ENCODE data around the gene MAP2K1.

- PRO-cap = bidirectional peak, plus-strand start at chr15:65832929, minus-strand start at chr15:65832570
- RRBS = no CpG with 5 or more reads among the region's 8 CpGs
Observed at GRCh38 chr15:65832491-65833479, 36.5 kb upstream of the RAB11A start.

- PRO-cap = bidirectional peak, plus-strand start at chr15:65871193, minus-strand start at chr15:65871027
- RRBS = no CpG with 5 or more reads among the region's 2 CpGs
Observed at GRCh38 chr15:65870875-65871366, 1.6 kb downstream of the RAB11A start.

GRCh38 chr15:66386494-66387710 lies at the start of gene MAP2K1:
Gene MAP2K1 (plus strand): TSS chr15:66386912.
- PRO-cap = bidirectional peak, plus-strand start at chr15:66386912, minus-strand start at chr15:66386674; bidirectional peak, plus-strand start at chr15:66387049, minus-strand start at chr15:66387033; bidirectional peak, plus-strand start at chr15:66387591, minus-strand start at chr15:66387530
- RRBS = 3% methylated on average over 60 of the region's 121 CpGs

DNA sequence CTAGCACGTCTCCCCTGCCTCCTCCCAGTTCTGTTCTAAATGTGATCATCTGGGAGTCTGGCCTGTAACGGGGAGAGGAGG lies 839 bp downstream of the MAP2K1 start:
- PRO-cap = no peak
- RRBS = no CpG with 5 or more reads among the region's 2 CpGs

GRCh38 chr15:66466706-66467180 lies 30.8 kb downstream of the SNAPC5 start:
- PRO-cap = no peak
- RRBS = no CpG with 5 or more reads among the region's 4 CpGs

DNA sequence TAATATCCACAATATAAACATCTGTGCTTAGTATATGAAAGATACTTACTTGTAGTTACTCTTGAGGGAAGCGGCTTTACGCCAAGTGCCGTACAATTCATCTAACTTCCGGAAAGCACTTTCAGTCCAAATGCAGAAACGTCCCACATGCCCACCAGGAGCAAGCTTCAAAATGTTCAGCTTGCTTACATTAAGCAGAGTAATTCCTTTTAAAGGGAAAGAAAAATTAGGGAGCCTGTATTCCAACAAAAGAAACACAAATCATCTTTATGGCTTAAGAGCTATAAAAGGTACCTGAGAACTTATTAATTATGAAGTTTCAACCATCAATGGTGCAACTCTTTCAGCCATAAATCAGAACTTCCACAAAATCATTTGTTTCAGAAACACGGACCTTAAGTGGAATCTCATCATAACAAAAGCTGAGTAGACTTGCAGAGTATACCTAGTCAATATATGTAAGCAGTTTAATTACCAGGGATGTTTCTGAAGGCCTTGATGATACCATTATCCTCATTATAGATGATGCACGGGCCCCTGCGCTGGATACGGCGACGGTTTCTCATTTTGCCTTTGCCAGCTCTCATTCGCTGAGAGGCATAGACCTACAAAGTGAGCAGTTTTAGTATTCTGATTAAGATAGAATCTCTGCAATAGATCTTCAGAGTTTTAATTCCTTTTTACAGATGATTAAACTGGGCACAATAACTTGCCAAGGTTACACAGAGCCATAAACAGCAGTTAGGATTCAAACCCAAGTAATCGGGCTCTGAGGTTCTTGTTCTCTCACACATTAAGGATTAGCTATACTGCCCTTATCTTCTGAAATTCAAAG lies 3.5 kb downstream of the RPL4 start:
- PRO-cap = no peak
- RRBS = no CpG with 5 or more reads among the region's 13 CpGs

DNA sequence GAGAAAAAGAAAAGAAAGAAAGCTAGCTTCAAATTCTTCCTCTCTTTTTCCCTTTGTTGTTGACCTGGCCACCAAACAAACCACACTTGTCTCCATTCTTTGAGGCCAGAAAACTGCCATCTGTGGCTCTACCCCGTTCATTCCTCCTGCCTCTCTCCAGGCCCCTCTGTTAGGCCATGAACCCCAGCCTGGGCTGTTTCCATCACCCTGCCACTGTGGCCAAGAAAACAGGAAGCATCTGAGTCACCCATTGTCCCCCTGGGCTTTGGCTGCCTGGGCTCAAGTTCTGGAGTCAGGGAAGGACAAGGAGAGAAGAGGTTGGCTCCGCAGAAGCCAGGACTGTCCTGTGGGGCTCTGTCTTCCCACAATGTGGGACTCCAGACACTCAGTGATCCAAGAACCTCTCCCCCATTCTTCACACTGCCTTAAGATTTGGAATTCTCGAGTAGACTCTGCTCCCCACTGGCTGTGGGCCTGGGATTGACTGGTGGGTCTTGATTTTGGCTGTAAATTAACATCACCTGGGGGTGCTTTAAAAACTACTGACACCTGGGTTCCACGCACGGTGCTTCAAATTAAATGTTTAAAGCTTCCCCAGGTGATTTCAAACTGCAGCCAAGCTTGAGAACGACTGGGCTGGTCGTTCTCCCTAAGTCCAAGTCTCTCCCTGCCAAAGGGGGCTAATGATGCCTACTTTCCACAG lies 14.9 kb upstream of the LCTL start:
- PRO-cap = no peak
- RRBS = no CpG with 5 or more reads among the region's 7 CpGs

DNA sequence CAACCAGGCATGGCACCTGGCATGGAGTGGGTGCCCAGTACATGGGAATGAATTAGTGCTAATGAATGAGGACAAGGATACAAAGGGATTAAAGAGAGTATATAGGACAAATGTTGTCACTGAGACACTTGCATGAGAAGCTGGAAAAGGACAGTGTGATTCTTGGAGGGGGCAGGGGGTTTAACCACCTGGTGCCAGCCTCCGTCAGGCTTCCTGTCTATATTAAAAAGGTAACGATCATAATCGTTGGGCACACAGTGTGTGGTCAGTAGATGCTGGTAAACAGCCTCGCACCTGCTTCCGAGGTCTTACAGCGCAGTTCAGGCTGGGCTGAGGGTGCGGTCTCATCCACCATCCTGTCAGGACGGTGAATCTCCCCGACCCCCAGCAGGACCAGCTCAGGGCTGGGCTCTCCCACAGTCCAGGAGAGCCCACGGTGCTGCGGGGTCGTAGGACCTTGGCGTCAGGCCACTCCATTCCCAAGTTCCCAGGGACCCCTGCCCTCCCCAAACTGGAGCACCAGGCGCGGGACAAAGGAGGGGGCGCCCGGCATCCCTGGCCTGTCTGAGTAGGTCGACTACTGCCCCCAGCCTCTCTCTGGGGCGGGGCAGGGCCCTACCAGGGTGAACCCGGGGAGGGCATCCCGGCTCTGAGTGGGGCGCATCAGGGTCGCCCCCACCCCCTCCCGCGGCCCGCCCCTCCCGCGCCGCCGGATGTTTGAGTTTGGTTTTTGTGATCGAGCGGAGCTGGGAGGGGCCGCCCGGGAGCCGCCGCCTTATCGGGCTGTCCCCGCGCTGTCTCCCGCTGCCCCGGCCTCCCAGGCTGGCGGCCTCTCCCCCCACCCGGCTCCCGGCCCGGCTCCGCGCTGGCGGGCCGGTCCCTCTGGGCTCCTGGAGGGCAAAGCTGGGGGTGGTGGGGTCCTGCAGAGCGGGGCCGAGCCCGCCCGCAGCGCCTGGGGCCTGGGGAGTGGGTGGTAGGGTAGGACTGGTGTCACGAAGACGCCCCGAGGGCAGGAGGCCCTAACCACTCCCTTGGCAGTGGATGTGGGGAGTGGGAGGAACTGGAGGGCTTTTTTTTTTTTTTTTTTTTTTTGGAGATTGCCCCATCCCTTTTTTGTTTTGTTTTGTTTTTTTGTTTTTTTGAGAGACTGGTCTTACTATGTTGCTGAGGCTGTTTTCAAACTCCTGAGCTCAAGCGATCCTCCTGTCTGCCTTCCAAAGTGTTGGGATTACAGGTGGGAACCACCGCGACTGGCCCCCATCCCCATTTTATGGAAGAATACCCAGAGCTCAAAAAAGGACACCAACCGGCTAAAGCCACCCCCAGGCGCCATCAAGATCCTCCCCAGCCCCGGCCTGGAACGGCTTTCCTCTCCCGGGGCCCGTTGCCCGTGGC lies 47.3 kb upstream of the SMAD6 start:
- PRO-cap = no peak
- RRBS = 95% methylated on average over 30 of the region's 67 CpGs

DNA sequence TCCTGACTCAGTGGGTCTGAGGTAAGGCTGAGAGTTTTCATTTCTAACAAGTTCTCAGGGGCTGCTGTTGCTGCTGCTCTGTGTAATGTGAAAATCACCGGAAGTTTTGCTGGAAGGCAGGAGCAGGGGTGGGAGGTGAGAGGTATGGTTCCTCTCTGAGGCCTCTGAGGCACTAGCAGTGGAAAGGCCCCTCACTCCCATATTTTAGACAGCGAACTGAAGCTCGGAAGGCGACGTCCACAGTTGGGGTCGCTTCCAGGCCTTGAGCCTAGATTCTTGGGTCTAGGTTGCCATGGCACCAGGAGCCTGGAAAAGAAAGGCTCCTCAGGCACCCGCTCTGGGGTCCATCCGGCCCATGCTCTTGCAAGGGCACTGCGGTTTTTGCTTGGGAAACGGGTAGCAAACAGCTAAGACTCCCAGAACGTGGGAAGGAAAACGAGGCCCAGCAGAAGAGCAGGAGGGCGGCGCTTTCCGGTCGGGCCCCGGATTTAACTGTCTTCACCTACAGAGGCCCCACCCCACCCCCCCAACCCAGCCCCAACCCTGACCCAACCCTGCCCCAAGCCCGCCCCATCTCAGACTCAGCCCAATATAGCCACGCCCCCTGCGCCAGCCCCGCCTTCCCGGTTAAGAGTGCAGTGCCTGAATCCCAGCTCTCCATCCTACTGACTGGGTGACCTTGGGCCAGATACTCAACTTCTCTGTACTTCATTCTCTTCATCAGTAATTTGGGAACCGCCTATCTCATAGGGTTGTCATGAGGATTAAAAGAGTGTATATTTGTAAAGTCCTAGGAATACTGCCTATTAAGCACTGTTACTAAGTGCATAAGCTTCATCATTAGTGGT lies 28.6 kb upstream of the SMAD6 start:
- PRO-cap = no peak
- RRBS = no CpG with 5 or more reads among the region's 23 CpGs

GRCh38 chr15:66718672-66719244 lies 16.7 kb downstream of the SMAD6 start:
- PRO-cap = no peak
- RRBS = no CpG with 5 or more reads among the region's 5 CpGs

- PRO-cap = no peak
- RRBS = no CpG with 5 or more reads among the region's 20 CpGs
Observed at GRCh38 chr15:66760975-66761843, 59.2 kb downstream of the SMAD6 start.

GRCh38 chr15:66773065-66773448 lies 71.0 kb downstream of the SMAD6 start:
- PRO-cap = bidirectional peak, plus-strand start at chr15:66773347, minus-strand start at chr15:66773182
- RRBS = no CpG with 5 or more reads among the region's 11 CpGs

DNA sequence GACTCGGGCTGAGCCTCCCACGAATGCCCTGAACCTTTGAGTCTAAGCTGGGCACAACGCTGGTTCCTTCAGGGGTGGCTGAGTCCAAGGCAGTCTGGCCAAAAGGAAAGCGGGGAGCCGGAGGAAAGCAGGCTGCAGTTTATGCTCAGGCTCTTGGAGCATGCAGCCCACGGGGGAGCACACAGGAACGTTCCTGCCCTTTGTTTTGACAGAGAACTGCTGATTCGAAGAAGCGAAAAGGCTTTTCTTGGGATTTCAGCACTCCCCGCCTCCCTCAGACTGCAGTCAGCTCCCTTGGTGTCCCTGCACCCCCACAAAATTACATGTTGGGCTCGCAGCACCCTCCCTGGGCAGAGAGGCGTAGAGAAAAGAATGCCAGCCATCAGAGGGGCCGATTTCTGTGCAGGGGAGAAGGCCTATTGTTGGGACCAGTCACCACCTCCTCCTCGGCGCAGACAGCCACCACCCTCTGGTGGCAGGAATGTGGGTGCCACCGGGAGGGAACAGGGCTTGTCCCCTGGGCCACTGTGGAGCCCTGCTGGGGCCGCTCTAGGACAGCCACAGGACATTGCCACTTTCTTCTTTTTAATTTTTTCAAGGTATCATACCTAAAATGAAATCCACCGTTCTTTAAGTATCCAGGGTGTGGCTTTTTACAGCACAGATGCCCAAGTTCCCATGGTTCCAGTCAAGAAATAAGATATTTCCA lies 72.2 kb downstream of the SMAD6 start:
- PRO-cap = no peak
- RRBS = no CpG with 5 or more reads among the region's 18 CpGs

DNA sequence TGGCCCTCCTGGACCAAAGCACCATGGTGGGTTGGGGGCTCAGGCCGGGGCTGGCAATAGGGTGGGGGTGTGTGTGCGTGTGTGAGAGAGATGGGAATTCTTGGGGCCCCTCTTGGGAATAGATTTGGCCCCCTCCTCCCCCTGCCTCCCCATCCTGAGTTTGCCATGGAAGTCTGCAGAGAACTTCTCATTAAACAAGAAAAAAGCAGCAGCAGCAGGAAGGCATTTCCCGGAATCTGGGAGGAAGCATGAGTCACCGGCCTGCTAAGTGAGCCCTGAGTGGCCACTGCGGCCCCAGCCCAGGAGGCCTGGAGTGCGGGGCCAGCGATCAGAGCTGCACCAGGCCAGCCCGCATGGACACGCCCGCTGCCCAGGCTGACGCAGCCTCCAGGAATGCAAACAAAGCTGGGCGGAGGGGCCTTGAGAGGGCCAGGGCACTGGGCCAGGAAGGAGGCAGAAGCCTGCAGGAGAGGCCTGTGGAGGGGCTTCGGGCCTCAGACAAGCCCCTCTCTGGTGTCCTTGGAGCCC lies 101.0 kb downstream of the SMAD6 start:
- PRO-cap = bidirectional peak, plus-strand start at position 423 of the sequence, minus-strand start at position 315 of the sequence
- RRBS = no CpG with 5 or more reads among the region's 13 CpGs

DNA sequence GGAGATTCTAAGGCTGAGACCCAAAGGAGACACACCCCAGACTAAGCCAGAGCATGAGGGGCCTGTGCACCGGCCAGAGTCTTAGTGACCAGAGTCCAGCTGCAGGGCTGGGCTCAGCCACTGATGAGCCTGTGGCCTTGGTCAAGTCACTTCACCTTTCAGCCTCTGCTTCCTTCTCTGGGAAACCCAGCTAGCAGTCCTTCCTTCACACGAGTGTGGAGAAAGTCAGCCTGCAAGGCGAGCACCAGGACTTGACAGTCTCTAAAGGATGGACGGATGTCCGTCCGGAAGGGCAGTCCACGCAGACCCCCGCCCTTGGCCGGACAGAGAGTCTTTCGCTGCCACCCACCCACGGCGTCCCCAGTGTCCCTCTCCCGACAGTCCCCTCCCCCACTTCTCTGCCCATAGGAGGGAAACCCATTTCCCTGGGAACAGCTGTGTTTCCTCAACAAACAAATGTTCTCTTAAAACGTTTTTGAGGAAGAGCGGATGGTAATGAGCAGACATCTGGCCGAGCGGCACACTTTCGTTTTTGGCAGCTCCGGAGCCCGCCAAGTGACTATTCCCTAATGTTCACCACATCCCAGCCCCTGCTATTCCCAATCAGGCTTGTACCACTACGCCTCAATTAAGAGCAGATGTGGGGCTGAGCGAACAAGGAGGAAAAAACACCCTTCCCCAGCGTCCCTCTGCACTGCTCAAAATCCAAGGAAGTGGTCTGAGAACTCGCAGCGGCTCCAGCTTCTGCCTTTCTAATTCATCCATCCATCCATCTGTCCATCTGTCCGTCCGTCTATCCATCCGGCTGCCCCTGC lies 129.1 kb upstream of the SMAD3 start:
- PRO-cap = no peak
- RRBS = no CpG with 5 or more reads among the region's 28 CpGs

- PRO-cap = unidirectional peak, plus-strand start at chr15:67024635
- RRBS = no CpG with 5 or more reads among the region's 5 CpGs
Observed at GRCh38 chr15:67024129-67024897, 41.1 kb upstream of the SMAD3 start.

GRCh38 chr15:67025659-67026150 lies 39.7 kb upstream of the SMAD3 start:
- PRO-cap = no peak
- RRBS = no CpG with 5 or more reads among the region's 5 CpGs

DNA sequence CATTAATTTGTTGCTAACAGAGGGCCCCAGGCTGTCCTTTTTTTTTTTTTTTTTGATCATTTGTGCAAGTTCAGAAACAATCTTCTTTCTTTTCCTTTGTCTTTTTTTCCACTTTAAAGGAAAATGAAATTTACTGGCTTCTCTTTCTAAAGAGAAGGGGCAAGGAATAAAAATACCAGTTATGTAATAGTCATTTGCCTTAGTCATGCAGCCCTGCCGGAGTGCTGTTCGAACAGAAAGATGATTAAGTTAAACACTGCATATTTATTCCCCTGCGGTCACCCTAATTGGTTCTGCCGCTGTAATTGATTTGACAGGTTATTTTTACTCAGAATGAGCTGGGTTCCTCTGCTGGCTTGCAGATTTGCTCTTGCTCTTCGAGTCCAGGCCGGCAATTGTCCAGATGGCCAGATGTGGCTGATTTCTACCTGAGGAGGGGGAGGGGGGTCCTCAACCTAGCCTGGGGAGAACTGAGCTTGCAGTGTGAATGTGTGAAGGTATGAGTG lies 23.5 kb upstream of the SMAD3 start:
- PRO-cap = no peak
- RRBS = no CpG with 5 or more reads among the region's 6 CpGs

DNA sequence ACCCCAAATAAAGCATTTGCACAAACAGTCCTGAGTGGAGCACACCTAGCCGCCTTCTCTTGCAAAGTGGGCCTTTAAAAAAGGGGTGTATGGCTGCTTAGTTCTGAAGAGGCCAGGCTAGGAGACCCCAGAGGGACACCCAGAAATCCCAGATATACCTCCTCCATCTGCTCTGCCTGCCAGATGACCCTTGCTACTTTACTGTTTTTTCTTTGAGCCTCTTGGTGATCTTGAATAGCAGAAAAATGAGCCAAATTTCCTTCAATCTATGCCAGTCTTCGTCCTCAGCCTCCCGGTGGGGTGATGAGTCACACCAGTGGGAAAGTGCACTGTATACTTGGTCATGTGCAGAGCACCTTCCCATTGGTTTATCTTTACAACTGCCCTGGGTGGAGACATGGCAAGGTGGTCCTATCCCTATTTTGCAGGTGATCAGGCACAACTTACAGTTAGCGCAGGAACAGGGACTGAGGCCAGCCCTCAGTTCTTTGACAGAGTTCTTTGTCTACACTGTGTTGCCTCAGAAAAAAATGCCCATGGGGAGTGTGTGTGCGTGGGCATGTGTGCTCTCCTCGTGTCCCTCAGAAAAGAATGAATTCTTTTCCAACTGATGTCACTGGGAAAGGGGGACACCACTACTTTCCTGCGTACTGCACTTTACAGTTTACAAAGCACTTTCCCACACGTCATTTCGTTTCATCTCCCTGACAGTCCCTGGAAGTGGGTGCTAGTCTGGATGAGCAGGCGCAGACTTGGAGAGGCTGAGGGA lies 23.8 kb downstream of the SMAD3 start:
- PRO-cap = no peak
- RRBS = no CpG with 5 or more reads among the region's 10 CpGs

DNA sequence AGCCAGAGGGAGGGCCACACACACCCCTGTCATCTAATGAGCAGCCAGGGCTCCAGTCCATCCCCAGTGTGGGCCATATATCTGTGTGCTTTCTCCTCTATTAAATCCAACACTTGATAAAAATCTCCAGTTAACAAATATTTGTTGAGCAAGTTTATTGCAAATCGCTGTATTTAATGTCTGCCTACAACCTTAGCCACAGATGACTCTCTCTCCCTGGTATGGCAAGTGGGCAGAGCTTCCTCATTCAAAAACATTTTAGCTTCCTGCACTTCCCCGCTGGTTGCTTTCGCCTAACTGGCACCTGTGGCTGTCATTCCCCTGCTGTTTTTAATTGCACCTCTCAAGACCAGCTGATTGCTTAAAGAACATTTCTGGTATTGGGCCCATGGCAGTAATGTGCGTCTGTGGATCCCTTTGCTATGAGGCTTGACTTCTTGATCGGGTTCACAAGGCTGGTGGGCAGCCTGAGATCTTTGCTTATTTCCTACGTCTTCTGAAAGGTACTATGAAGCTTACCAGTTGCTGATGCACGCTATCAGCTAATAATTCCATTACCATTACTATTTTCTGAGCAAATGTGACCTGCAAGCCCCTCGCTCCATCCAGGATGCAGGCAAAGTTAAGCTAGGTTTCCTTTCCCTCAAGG lies 83.0 kb downstream of the SMAD3 start:
- PRO-cap = no peak
- RRBS = no CpG with 5 or more reads among the region's 8 CpGs